Melanocyte of skin (primary cell): Measurements from ENCODE around the gene TMOD2.

- CAGE, long polyA plus RNA, 2 experiments: no peak in any of the 2 experiments
Observed at GRCh38 chr15:48444309-48444772, 113.1 kb downstream of the DUT start.

- CAGE, long polyA plus RNA, 2 experiments: no peak in any of the 2 experiments
Observed at GRCh38 chr15:48520557-48521060, 124.9 kb downstream of the FBN1 start.

DNA sequence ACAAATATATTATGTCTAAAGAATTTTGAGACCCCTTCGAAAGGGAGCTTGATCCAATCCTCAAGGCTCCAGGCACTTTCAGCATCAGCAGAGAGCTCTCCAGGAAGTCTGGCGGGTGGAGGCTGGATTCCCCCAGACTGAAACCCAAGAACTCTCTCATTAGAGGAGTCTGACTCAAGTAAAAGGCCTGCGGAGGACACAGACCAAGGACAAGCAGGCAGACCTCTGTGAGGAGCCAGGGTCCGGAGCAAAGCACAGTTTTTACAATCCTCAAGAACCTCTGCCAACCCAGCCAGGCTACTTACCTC is 86.3 kb downstream of the FBN1 start:
- CAGE, long polyA plus RNA, 2 experiments: no peak in any of the 2 experiments

- CAGE, long polyA plus RNA, 2 experiments: no peak in any of the 2 experiments
Observed at GRCh38 chr15:48671375-48671736, 25.8 kb upstream of the FBN1 start.

DNA sequence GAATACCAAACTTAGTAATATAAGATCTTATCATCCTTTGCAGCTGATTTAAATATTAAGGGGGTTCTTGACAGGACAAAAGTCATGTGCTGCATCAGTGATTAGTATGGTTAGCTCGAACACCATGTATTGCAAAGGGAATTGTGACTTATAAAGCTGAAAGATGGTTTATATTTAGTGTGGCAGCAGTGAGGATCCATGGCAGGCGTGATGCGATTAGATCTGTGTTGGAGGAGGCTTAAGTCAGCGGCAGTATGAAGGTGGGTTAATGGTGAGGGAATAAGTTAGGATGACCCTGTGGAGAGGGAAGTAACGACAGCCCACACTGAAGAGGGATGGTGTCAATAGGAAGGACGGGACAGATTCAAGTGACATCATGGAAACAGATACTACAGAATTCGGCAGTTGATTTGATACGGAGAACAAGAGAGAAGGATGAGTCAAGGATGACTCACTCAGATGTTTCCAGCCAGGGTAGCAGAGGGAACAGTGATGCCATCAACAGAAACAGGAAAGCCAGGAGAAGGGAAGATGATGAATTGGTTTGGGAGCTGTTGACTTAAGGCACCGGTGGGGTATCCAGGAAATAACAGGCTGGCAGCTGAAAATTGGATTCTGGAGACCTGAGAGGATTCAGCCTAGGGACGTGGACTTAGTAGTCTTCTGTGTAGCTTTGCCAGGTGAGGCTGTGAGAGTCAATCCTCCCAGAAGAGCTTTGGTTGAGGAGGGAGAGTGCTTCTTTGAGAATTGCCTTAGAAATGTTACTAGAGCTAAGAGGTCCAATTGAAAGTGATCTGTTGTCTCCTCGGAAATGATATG is 38.0 kb downstream of the SHC4 start:
- CAGE, long polyA plus RNA, 2 experiments: no peak in any of the 2 experiments

GRCh38 chr15:49490907-49491215 is 67.8 kb downstream of the FGF7 start:
- CAGE, long polyA plus RNA, 2 experiments: no peak in any of the 2 experiments

GRCh38 chr15:50128465-50128761 is 9.4 kb upstream of the ATP8B4 start:
- CAGE, long polyA plus RNA, 2 experiments: no peak in any of the 2 experiments

GRCh38 chr15:50747267-50747741 is 18.2 kb downstream of the SPPL2A start:
- CAGE, long polyA plus RNA, 2 experiments: no peak in any of the 2 experiments

DNA sequence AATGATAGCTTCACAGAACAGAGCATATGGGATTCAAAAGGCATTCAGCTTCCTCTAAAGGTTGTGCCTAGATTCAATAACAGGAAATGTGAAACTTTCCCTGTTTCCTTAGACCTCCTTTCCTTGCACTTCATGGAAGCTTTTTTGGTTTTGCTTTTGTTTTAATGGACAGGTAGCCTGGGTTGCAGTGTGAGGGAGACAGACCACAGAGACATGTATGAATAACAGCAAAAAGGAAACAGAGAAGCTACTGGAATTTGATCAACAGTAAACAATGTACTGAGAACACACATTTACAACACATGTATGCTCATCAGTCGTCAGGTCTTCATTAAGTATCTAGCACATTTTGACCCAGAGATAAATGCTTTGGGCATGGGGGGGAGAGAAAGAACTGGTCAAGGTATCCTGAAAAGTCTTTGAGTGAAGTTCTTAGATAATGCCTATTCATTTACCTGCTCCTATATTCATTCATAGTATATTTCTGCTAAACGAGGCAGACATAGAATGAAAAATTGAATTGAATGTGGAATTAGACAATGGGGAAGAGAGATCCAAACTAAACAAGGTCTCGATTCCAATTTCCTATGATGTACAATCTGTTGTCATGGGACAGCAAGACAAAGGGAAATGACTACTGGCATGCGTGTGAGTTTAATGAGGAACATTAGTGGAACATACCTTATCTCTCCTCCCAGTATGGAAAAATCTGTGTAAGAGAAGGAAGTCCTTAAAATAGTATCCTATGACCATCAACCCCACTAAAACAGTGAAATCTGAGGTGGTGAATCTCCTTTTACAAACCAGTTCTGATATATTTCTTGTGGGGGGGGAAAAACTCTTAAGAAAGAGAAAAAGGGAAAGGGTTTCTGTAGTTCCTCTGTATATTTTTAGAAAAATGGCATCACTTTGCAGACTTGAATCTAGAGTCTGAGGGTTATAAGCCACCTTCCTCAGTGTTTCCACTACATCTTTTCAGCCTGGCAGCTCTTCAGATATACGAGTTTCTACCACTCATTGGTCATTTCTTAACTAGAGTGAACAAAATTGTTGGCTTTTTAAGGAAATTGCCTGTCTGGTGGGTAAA is 2.7 kb upstream of the TNFAIP8L3 start:
- CAGE, long polyA plus RNA, 2 experiments: no peak in any of the 2 experiments

DNA sequence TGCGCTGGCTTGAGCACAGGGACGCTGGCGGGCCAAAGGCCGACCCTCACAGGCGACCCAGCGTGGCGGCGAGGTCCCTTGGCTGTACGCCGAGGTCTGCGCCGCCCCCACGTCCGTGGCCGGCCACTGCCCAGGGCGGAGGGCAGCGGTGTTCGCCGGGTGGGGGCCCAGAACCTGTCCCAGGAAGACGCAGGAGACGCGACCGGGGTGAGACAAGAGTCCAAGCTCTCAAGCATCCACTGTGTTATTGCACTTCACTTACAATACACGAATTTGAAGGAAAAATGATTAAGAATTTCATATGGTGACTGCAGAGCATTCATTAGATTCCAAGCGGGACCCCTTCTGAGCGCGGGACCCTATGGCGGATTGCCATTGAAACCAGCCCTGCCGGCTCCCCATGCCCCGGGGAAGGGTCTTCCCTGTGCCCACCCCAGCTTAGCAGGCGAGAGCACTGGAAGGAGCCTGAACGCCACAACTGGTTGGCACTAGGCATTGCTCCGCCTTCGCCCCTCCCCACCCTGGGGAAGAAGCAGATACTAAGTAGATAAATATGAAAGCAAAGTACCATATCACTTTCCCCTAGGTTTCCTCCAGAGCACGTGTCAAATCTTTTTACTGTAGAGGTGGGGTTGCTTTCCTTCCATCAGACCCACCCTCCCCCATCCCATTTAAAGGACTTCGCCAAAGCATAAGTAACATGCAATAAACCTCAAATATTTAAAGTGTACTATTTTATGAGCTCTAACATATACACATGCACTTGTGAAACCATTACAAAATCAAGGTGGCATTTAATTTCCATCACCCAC is 70.8 kb downstream of the CYP19A1 start:
- CAGE, long polyA plus RNA, 2 experiments: no peak in any of the 2 experiments

DNA sequence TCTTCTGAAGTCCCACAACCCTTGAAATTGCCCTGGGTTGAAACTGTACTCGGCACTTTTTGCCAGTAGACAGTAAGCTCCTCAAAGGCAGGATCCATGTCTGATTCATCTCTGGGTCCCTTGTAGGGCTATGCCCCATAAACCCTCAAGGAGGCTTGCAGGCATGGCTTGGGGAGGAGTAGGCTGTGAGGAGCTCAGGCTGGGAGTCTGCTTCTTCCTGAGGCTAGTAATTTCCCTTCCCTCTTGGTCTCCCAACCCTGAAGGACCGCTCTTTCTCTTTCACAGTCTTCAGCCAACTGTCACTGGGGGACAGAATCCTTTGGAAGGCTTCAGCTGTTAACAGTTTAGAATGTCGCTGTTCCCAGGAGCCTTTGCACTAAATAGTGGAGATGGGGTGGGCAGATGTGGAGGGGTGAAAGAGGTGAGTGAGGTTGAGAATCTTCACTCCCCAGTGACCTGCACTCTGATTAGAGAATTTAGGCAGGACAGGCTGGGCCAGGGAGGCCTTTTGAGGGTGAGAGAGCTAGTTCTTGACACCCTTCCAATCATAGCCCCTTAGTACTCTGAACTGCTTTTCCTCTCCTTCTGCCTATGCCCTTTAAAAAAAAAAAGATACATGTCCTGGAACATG is 35.5 kb downstream of the CYP19A1 start:
- CAGE, long polyA plus RNA, 2 experiments: no peak in any of the 2 experiments

- CAGE, long polyA plus RNA, 2 experiments: no peak in any of the 2 experiments
Observed at GRCh38 chr15:51318331-51318748, 20.1 kb downstream of the CYP19A1 start.

- CAGE, long polyA plus RNA, 2 experiments: no peak in any of the 2 experiments
Observed at GRCh38 chr15:51465481-51465703, 123.9 kb downstream of the GLDN start.

GRCh38 chr15:51751040-51751785 is at the start of gene TMOD2:
TSS of gene TMOD2 (plus strand) at chr15:51751597.
- CAGE, long polyA plus RNA, 2 experiments: no peak in any of the 2 experiments

- CAGE, long polyA plus RNA, 2 experiments: no peak in any of the 2 experiments
Observed at GRCh38 chr15:51849705-51850319, 20.4 kb downstream of the TMOD3 start.

DNA sequence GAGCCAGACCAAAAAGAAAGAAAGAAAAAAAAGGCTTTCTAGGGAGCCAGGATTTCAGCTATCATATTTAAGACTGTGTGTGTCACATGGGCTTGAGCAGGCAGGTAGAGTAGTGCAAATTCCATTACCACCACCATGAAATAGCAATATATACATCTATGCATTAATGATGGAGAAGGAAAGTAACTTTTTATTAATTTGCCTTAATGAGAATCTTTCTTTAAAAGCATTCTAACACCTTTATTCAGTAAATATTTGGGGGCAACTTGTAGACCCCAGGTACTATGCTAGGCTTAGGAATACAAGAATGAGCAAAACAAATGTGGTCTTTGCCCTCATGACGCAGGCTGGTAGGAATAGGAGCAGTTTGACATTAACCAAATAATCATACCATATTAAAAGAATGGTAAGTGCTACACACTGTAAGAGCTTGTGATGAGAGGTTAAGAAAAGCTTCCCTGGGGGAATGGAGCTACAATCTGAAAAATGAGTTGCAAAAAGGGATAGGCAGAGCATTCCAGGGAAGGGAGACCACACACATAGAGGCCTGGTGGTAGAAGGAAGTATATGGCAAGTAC is 37.1 kb downstream of the TMOD3 start:
- CAGE, long polyA plus RNA, 2 experiments: no peak in any of the 2 experiments

DNA sequence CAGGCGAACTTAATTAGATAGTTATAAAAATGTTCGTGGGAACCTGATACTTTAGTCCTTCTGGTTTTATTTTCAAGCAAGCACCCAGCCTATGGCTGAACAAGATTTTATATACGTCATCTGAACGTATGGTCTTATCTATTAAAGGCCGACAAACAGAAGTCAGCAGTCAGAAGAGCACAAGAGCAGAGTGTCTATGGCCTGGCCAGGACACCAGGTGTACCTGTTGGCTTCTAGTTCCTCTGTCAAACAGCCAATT is 64.3 kb downstream of the LEO1 start:
- CAGE, long polyA plus RNA, 2 experiments: no peak in any of the 2 experiments

- CAGE, long polyA plus RNA, 2 experiments: no peak in any of the 2 experiments
Observed at GRCh38 chr15:52071223-52071953, 41.2 kb downstream of the BCL2L10 start.

- CAGE, long polyA plus RNA, 2 experiments: no peak in any of the 2 experiments
Observed at GRCh38 chr15:52261470-52262323, 33.9 kb downstream of the MYO5C start.

DNA sequence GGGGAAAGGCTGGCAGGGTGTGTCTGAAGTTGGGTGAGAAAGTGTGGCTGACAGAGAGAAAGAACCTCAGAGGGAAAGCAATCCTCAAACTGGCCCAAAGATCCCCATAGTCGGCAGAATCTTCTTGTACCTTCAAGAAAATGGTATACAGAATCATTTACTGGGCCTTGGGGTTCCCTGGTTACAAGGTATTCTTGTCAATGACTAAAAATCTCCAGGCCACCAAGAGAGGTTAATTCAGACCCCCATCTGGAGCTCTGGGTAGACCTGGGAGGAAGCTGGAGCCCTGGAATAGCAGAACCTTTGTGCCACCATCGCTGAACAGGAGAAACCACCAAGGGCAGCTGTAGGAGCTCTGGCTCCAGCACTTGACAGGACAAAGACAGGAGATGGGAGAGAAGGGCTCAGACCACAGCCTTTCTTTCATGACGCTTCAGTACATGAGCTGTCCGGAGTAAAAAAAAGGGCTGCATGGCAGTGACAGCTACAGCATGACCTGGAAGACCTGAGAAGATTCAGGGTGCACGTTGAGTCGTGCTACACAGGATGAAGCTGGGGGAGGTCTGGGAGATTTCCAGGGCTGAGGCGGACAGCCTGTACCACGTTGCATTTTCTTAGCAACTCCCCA is 15.2 kb upstream of the MYO5C start:
- CAGE, long polyA plus RNA, 2 experiments: no peak in any of the 2 experiments